Monocyte (primary cell): ENCODE measurements around a stretch of chr1.

GRCh38 chr1:1541553-1542550 lies 1.4 kb upstream of the TMEM240 start:
- PRO-cap, 2 experiments, result no peak in any of the 2 experiments

DNA sequence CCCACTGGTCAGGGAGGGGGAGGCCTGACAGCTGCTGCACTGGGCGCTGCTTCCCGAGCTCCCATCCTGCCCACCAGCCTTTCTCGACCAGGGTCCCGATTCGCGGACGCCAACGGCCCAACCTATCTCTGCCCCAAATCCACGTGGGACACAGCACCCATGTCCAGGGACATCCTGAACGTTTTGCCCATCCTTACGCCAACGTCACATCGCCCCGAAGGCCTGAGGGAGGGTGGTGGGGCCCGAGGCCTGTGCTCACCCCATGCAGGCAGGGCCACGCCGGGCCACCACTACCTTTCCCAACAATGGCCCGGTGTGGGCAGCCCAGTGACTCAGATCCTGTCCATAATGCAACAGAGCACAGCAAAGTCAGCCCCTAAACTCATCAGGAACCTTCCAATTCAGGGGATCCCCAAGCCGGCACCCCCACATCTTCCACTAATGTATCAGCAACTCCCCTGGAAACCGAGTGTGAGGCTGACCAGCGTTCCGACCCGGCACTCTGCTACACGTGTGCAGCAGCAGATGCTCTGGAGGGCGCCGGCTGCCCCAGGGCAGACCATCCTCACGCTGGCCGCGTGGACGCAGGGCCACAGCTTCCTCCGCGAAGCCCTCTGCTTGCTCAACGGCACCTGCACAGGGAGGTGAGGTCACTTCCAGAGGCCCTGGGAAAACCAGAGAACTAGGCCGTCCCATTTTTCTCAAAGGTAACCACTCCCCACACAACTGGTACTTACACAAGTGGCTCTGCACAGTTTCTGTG lies 11.3 kb upstream of the TMEM240 start:
- PRO-cap, 2 experiments, result no peak in any of the 2 experiments

DNA sequence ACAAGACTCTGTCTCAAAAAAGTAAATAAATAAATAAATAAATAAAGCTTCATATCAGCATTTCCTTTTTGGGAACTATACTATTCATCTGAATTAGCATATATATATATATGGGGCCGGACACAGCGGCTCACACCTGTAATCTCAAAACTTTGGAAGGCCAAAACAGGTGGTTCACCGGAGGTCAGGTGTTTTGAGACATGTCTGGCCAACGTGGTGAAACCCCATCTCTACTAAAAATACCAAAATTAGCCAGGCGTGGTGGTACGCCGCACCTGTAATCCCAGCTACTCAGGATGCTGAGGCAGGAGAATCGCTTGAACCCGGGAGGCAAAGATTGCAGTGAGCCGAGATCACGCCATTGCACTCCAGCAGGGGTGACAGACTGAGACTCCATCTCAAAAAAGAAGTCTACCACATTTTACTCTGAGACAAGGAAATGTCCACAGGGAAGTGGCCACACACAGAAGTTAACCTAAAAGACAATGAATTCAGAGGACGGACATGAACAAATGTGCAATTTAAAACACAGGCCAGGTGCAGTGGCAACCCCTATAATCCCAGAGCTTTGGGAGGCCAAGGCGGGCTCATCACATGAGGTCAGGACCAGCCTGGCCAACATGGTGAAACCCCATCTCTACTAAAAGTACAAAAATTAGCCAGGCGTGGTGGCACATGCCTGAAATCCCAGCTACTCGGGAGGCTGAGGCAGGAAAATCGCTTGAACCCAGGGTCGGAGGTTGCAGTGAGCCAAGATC lies 17.1 kb downstream of the SSU72 start:
- PRO-cap, 2 experiments, result no peak in any of the 2 experiments

DNA sequence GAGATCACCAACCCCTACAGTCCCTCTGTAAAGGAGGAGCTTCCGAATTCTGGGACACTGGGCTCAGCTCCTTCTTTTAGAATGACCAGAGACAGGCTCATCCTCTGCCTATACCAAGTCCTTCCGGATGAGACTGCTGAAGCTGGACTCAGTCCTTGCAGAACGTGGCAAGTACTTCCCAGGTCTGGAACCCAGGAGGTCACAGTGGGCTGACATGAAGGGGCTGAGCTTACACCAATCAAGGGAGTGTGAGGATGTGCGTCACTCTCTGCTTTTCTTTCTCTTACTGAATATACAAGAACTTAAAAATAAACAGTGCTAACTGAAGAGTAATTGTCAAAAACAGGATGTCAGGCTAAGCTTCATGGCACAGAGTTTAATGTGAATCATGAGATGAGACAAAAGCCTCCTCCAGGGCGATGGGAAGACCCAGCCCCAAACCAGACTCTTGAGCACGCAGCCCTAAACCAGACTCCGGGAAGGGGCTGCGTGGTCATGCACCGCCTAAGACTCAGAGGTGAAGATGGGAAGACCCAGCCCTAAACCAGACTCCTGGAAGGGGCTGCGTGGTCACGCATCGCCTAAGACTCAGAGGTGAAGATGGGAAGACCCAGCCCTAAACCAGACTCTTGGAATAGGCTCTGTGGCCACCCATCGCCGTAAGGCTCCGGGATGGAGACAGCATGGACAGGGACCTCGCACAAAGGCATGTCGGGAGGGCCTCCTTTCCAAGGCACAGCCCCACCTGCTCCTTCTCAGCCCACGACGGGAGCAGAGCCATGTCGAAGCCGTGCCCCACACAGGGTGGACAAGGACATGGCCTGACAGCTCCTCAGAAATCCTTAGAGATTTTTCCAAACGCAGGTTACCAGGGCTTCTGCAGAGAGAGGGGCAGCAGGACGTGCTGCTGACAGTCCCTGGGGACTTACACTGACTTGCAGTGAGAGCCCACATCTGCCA lies 12.4 kb downstream of the SSU72 start:
- PRO-cap, 2 experiments, result peak in 1 of 2 experiments; most common minus-strand start position 277 of the sequence (in 1)

DNA sequence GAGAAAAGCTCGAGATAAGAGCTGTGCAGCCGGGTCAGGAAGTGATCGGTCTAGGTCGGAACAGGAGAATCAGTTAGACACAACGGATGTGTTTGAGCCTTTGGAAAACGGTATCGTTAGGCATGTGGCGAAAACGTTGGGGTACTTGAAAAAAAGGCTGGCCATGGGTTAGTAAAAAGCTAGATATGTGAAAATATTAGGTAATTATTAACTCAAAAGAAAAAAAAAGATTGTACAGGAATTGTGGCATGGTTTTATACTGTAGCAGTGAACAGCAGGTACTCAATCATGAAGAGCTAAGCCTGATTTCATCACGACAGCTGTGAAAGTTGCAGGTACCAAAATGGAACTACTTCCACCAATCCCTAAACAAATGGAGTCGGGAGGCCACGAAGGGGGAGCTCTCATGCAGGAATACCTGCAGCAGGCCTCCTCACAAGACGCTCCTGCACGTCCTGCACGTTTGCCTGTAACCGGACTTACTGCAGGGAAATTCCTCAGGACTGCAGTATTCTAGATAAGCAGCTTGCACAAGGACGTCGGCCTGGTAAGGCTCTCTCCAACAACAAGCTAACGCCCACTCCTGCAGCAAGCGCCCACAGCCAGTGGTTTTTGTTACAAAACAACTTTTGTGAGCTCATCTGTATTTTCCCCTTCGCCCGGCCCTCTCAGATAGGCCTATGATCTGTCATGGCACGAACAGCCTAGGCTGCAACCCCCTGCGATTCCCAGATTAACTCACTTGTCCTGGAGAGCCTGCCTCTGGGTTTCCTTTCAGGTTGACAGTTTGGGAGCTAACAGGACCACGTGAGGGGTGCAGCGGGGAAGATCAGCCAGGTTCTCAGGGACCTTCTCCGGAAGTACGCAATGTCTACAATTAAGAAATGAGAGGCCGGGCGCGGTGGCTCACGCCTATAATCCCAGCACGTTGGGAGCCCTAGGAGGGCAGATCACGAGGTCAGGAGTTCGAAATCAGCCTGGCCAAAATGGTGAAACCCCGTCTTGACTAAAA lies 1.1 kb upstream of the MIB2 start:
- PRO-cap, 2 experiments, result peak in 2 of 2 experiments; most common plus-strand start position 741 of the sequence (in 2); most common minus-strand start position 572 of the sequence (in 1)

DNA sequence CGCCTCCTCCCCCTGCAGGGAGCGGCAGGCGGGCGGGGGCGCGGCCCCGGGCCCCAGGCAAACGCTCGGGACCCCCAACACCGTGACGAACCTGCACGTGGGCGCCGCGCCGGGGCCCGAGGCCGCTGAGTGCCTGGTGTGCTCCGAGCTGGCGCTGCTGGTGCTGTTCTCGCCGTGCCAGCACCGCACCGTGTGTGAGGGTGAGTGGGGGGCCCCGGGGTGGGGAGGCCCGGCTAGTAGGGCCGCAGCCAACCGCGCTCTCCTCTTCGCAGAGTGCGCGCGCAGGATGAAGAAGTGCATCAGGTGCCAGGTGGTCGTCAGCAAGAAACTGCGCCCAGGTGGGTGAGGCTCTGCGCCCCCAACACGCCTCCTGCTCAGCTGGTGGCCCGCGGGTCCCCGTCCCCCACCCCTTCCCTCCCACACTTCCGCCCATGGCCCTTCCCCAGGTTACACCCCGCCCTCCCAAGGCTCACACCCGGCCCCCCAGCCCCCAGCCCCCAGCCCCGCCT lies 2.6 kb upstream of the MMP23B start:
- PRO-cap, 2 experiments, result no peak in any of the 2 experiments

DNA sequence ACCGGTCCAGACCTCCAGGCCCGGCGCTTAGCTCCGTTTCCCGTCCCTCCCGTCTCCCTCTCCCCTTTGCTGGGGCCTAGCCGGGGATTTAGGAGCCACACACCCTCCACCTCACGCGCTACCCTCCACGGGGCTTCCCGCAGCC lies 736 bp upstream of the MMP23B start:
- PRO-cap, 2 experiments, result no peak in any of the 2 experiments

DNA sequence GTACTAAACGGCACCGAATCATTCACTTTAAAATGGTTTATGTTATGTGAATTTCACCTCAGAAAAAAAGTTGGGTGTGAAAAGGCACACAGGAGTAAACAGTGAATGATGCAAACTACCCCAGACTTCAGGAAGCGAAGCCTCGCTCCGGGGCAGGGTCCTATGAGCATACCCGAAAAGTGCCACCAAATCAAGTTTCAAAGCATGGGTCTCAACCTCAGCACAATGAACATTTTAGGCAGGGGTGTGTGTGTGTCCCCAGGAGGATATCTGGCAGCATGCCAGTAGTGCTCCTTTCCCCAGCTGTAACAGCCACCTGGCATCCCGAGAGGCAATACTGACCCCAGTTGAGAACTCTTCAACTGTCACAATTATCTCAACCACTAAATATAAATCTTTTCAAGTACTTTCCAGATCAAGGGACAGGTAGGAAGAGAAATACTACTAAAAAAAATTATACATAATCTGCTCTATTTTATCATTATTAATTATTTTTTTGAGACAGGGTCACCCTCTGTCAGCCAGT lies 48.1 kb downstream of the GNB1 start:
- PRO-cap, 2 experiments, result no peak in any of the 2 experiments

GRCh38 chr1:1874682-1875107 lies 16.2 kb downstream of the GNB1 start:
- PRO-cap, 2 experiments, result peak in 2 of 2 experiments; most common minus-strand start chr1:1874863 (in 1)

- PRO-cap, 2 experiments, result peak in 2 of 2 experiments; most common plus-strand start chr1:1891451 (in 1); most common minus-strand start chr1:1891429 (in 1)
Measured at GRCh38 chr1:1891305-1892026, 579 bp upstream of the GNB1 start.

DNA sequence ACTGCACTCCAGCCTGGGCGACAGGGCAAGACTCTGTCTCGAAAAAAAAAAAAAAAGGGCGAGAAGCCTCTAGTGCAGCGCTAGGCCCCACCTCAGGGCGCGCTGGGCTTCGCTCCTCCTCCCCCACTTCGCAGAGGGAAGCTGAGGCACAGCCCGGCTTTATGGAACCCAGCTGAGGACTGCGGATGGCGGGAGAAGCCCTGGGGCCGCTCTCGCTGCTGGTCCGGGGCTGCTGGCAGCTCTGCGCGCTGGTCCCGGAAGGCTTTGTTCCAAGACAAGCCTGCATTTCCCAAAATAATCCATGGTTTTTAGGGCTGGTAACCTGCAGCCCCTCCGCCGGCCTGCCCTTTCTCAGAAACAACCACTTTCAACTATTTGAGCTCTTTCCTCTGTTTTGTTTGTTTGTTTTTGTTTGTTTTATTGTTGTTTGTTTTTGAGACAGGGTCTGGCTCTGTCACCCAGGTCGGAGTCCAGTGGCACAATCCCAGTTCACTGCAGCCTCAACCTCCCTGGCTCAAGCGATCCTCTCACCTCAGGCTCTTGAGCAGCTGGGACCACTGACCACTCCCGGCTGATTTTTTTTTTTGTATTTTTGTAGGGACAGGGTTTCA lies 5.3 kb upstream of the CALML6 start:
- PRO-cap, 2 experiments, result no peak in any of the 2 experiments

GRCh38 chr1:2126992-2127467 lies 67.5 kb downstream of the FAAP20 start:
- PRO-cap, 2 experiments, result peak in 2 of 2 experiments; most common plus-strand start chr1:2127345 (in 2); most common minus-strand start chr1:2127058 (in 2)

DNA sequence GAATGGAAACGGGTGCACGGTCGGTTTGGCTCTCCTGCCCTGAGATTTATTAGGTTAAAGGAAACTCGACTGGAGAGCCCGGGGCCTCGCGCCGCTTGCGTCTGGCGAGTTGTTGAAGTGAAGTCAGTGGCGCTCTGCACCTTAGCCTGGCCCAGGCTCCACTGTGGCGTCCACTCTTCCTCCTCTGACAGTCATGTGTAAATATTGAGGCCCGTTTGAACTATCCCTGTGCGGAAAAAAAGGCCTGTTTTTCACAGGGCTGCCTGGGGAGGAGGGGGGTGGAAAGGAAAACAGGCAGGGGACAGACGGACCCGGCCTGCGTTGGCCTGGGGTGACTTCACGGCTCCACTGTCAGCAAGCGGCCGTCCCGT lies 60.0 kb downstream of the FAAP20 start:
- PRO-cap, 2 experiments, result no peak in any of the 2 experiments

DNA sequence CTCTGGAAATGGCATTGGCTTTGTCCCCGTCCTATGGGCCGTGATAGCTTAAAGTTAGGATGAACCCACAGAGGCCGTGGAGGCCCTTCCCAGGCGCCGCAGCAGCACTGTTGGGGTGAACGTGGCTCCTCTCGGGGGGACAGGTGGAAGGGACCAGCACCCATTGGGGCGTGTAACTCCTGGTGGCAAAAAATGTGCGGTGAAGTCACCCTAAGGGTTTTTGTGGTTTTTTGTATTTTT lies 27.3 kb downstream of the FAAP20 start:
- PRO-cap, 2 experiments, result no peak in any of the 2 experiments

- PRO-cap, 2 experiments, result peak in 2 of 2 experiments; most common plus-strand start chr1:2174679 (in 1); most common minus-strand start chr1:2174701 (in 2)
Measured at GRCh38 chr1:2174110-2174937, 20.2 kb downstream of the FAAP20 start.

DNA sequence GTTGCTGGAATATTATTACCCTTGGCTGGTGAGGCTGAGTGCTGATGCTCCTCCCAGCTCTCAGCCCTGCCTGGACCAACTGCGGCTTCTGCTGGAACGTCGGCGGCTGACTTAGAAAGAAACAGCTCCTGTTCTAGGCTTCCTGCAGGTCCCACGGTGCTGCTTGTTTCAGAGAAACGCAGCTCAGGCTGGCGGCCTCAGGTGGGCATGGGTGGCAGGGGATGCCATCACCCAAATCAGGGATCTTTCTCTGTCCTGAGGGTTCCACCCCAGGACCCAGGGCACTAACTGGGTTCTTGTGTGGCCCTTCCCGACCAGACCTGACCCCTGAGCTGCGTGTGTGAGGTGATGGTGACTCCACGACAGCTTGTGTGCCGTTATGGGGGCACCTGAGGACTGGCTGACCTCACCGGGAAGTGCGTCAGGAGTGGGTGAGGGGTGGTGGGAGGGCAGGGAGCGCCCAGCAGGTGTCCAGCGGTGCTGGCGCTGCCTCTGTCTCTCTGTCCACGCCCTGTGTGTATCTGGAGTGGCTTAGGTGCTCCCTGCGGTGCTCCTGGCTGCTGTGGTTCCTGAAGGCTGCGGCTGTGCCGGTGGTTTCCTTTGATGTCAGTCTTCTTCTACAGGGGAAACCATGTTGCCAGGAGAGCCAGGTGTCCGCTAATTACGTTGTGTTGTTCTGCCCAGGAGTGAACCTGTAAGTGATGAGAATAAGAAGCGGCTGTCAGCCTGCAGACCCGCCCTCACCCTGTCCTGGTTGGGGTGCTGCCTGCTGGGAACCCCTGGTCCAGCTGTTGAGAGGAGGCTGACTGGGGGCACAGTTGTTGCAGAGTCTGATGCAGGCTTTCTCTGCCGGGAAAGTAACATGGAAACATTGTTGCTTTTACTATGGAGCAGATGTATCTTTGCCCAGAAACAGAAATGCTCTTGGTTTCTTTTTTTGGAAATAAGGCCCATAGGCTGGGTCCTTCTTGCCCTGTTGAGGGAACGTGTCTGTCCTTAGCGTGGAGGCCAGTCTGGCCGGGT lies 9.0 kb downstream of the SKI start:
- PRO-cap, 2 experiments, result peak in 1 of 2 experiments; most common plus-strand start position 459 of the sequence (in 1)

DNA sequence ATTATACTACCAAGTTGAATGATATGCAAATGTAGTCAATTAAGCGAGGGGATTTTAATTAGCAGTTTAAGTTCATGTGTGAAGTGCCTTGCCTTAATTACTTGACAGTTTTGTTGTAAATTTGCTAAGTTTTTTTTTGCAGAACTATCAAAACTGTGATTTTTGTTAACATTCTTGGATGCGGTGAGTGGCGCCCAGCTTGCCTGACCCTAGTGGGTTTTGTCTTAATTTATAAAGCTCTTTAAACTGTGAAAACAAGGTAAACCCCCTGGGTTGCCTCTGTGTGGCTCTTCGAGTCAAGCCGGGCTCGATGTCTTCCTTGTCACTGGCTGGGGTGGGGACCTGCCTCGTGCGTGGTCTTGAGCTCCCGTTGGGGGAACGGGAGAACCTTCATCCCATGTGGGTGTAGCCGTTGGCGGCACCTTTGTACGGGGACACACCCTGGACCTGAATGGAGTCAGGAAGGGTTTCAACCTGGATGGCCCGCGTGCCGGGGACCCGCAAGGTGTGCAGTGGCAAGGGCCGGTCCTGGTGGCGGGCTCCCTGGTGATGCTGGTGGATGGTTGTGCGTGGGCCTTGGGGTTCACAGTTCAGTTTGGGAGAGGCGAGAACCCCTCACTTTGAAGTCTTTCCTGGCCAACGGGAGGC lies 11.1 kb downstream of the SKI start:
- PRO-cap, 2 experiments, result peak in 2 of 2 experiments; most common plus-strand start position 174 of the sequence (in 1)

- PRO-cap, 2 experiments, result peak in 2 of 2 experiments; most common plus-strand start chr1:2243155 (in 1); most common minus-strand start chr1:2243335 (in 1)
Measured at GRCh38 chr1:2242942-2243998, 15.2 kb downstream of the SKI start.

DNA sequence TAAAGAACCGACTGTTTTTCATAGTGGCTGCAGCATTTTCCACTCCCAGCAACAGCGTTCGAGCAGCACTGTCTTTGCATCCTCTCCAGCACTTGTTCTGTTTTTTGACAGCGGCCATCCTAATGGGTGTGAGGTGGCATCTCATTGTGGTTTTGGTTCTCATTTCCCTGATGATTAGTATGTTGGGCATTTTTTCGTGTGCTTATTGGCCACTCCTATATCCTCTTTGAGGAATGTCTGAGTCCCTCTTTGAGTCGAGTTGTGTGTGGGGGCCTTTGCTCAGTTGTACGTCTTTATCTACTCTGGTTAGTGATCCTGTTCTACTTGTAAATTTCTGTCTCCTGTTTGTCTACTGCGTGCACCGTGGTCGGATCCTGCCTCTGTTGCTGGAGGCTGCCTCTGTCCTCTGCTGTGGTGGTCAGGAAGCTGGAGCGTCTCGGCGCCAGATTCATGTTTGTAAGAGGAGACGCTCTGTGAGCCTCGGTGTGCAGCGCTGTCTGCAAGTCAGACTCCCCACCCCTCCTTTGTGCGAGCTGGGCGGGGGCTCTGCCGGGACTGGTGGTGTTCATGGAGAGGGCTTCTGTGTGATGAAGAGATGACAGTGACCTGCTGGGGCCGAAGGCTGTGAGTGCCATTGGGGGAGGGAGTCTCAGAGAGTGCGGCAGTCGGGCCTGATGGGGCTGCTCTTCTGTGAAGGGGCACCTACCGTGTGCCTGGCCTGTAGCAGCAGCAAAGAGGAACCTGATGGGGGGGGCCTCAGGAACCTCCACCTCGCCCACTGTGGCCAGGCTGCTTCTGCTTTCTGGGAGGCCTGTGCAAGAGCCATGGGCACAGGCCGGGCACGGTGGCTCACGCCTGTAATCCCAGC lies 18.2 kb downstream of the SKI start:
- PRO-cap, 2 experiments, result peak in 2 of 2 experiments; most common plus-strand start position 252 of the sequence (in 2); most common minus-strand start position 99 of the sequence (in 2)

DNA sequence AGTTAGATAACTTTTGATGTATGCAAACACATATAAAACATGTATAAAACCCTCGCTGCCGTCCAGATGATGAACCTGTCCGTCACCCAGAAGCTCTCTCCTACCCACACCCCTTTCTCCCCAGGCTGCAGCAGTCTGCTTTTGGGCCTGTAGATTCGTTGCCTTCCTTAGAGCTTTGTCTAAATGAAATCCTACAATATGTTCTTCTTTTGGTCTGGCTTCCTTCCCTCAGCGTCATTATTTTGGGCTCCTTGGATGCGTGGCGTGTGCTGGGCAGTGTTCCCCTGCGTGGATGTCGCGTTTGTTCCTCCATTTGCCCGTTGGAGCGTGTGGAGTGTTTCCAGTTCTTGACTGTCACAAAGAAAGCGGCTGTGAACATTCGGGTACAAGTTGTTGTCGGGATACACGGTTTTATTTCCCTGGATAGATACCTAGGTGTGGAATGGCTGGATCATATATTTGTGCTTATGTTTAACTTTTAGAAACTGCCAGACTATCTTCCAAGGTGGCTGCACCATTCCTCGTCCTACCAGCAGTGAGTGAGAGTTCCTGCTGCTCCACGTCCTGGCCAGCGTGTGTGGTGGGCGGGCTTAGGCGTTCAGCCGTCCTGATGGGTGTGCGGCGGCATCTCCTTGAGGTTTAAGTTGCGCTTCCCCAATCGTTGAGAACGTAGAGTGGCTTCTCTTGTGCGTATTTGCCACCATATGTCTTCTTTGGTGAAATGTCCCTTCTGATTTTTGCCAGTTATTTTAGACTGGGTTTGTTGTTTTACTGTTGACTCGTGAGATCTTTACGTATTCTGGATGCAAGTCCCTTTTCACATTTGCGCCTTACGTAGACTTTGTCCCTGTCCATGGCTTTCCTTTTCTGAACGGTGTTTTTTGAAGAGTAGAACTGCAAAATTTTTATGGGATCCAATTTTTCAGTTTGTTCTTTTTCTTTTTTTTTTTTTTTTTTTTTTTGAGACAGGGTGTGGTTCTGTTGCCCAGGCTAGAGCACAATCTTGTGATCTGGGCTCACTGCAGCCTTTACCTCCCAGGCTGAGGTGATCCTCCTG lies 31.8 kb downstream of the SKI start:
- PRO-cap, 2 experiments, result peak in 2 of 2 experiments; most common plus-strand start position 207 of the sequence (in 1); most common minus-strand start position 537 of the sequence (in 2)